Transverse colon (tissue), 4 donors: Measurements from ENCODE around the gene MYO1E.

DNA sequence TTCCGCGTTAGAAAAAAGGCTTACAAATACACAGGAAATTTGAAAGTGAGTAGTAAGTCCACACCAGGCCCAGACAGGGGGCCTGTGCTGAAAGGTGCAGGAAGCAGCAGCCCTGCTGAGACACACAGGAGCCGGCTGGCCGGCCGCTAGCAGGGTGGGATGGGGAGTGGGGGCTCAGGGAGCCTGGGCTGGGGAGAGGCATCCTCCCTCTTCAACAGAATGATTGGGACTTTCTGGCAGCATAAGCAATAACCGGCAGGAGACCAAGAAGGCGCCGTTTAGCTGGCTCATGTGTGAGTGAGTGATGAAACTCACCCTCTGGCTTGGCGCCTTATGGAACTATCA, 13.1 kb downstream of the LIPC start:
- PRO-cap = no peak
- RAMPAGE, long total RNA, 4 experiments = no peak in any of the 4 experiments

DNA sequence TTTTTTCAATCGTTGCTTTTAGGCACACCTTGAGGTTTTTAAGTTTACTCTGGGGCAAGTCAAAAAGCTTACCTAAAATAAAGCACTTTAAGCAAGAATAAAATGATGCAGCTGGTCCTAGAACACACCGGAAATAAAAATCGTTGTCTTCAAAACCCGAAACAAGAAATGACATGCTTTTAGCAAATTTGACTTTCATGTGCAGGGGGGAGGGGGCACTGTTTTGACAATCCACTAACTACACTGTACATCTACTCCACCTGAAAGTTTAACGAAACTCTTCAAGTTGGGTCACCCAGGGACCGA, 1.2 kb downstream of the ADAM10 start:
- PRO-cap = no peak
- RAMPAGE, long total RNA, 4 experiments = no peak in any of the 4 experiments

DNA sequence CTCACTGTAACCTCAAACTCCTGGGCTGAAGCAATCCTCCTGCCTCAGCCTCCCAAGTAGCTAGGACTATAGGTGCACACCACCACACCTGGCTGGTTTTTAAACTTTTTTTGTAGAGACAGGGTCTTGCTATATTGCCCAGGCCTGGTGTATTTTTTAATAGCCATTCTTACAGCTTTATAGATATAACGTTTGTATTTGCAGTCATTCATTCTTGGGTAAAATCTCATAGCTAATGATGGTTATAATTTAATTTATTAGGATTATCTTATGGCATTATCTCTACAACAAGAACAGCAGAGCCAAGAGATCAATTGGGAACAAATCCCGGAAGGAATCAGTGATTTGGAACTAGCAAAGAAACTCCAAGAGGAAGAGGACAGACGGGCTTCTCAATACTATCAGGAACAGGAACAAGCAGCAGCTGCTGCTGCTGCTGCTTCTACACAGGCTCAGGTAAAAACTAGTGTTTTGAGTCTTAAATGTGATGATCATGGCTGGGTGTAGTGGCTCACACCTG, 80.5 kb downstream of the MINDY2 start:
- PRO-cap = no peak
- RAMPAGE, long total RNA, 4 experiments = start-site peak on the plus strand in 1 of 4 experiments, centred at position 358 of the sequence, 15 reads per replicate

DNA sequence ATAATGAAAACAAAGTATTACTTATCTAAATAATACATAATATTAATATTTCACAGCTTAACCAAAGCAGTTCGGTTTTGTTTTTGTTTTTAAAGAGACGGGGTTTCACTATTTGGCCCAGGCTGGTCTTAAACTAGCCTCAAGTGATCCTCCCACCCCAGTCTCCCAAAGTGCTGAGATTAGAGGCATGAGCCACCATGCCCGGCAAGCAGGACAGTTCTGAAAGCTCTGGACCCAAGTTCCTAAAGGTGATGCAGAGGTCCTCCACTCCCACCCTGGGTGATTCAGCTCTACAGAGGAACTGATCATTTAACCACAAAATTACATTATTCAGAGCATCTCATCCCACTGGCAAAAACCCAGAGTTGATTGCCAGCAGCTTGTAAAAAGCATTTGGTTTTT, 60.3 kb downstream of the SLTM start:
- PRO-cap = no peak
- RAMPAGE, long total RNA, 4 experiments = no peak in any of the 4 experiments

DNA sequence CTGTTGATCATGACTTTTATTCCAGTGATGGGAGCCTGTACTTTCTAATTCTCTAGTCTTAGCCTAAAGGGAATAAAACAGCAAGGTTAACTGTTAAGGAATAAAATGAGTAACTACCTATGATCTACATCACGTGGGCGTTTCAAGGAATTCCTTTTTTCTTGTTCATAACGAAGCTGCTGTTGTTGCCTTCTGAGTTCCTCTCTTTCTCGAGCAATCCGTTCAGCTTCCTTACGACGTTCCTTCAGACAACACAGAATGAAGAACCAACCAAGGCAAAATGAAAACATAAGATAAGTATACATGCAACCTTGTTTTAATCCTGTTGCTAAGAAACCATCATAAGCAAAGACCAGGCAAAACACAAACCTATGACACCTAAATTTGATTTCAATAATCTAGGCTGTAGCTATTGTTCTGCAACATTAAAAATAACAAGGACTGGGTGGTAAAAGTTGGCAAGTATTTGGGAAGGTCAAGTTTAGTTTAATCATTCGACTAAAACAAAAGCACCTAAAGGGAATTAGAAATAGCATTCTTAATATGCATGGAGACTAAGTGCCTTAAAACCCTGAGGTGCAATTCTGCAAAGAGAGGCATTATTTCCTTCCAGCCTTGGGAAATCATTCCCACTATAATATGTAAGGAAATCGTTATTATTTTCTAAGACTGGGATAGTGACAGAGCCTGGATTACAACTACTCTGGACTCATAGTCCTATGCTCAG, 44.0 kb downstream of the SLTM start:
- PRO-cap = no peak
- RAMPAGE, long total RNA, 4 experiments = no peak in any of the 4 experiments

DNA sequence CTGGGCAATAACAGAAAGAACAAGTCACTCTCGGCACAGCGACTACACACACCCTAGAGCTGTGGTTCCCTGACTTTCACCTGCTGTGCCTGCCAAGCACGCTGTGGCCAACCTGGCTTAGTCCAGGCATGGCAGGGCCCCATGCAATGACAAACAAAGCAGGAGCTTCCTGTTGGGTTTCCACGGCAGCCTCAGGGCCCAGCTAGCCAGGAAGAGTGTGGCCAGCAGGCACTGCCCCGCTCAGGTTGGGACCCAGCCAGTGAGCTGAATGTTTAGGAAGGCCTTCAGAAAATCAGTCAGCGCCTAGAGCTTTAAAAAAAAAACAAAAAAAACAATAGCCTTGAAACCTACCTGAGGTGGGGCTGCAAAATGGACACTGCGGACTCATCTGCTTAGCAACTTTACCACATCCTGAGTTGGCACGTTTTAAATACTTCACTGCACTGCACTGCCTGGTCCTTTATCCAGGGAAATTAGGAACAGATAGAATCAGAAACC, 36.3 kb upstream of the LDHAL6B start:
- PRO-cap = no peak
- RAMPAGE, long total RNA, 4 experiments = no peak in any of the 4 experiments

DNA sequence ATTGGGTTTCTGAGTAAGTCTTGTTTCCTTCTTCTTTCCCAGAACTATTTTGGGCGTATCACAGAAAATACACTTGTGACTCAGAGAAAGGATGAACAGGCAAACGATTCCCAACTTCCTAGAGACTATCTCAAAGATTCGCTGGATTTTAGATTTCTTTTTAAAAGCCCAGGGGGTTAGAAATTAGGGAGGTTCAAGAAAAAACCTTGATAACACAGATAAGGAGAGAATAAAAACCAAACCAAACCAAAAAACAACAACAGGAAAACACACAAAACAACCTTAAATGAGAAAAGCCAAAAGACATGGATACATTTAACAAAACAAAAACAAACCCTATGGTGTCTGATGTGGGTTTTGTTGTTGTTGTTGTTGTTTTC, 31.0 kb upstream of the LDHAL6B start:
- PRO-cap = no peak
- RAMPAGE, long total RNA, 4 experiments = no peak in any of the 4 experiments

DNA sequence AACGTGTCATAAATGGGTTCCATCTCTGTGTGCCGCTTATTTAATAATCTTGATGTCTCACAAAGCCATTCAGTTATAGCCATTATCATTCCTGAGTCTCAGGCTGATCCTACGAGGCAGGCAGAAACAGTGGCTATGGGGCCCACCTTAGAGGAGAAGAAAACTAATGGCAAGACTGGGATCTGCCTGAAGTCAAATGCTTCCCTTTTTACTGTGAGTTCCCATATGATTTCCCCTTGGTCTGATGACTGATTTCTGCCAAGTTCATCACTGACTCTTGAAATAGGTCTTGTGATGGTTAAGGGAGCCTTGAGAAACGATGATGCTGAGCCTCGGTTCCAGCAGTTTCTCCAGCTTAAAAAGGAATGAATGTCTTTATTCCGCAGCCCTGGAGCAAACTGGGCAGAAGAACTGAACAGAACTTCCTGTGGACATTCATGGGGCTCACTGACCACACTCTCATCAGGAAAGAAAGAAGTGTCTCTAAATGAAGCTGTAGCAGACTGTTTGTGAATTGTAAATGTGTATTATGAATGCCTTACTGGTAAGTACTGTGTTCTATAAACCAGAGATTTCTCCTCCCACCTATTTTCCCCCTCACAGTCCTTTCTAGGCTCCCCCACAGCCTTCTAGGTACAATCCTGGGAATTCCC, 29.3 kb upstream of the LDHAL6B start:
- PRO-cap = no peak
- RAMPAGE, long total RNA, 4 experiments = start-site peak on the minus strand in 1 of 4 experiments, centred at position 228 of the sequence, 16 reads per replicate

DNA sequence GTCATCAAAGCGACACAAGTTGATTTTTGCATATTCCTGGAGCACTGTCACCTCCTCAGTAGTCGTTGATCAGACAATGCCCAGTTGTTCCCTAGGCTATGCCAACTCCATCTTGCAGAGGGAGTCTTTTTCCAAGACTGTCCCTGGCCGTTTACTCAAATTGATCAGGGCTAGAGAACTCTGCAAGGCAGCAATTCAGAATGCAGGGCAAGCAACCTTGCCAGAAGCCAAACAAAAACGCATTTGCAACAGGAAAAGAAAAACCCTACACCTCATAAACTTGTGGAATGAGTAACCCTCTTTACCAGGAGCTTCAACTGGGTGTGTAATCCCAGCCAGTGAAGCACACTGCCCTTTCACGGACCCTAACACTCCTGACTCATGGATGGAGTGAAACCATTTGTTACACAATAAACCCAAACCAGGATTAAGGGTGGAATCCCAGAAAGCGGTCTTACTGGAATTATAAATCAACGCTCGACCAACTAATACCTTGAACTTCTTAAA, 14.9 kb upstream of the LDHAL6B start:
- PRO-cap = no peak
- RAMPAGE, long total RNA, 4 experiments = start-site peak on the minus strand in 1 of 4 experiments, centred at position 158 of the sequence, 6 reads per replicate

DNA sequence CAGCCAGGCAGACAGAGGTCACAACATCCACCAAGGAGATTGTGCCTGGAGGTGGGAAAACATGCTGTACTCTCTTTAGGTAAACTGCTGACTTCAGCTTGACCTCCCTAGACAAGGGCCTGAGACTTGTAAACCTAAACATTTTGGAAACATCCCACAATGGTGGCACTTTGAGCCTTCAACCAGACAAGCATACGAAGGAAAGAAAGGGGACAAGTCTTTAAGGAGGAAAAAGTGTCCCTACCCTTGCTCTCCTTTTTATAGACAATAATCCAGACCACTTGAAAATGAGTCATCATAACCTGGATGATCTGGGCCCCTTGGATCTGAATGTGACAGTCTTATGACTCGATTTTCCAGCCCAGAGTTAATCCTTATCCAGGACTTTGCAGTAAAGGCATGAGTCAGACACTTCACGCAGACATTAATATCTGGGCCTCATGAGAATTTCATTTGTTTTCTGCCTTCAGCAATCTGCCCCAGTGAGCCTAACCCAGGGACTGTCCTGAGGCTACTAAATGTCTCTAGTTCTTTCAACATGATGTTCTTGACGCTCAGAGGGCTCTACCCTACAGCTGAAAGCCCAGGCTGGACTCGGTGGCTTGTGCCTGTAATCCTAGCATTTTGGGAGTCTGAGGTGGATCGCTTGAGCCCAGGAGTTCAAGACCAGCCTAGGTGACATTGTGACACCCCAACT, 6.6 kb upstream of the LDHAL6B start:
- PRO-cap = no peak
- RAMPAGE, long total RNA, 4 experiments = no peak in any of the 4 experiments

DNA sequence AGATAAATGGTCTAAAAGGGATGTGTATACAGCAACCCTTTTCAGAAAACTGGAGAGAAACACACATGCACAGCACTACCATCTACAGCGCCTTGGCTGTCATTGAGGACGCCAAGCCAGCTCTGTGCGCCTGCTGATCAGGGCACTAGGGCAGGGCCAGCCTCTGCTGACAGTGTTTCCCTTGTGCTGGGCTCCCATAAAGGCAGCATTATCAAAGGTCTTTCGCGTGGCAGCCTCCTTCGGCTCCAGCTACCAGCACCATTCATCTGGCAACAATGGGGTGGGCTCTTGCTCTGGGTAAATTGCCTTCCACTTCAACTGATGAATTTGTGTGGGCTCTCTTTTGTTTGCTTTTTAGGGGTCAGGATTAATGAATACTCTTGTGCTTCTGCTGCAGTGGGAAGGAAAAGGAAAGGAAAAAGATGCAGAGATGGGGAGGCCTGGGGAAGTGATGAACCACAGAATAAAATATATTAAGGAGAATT, 53.5 kb downstream of the LDHAL6B start:
- PRO-cap = bidirectional peak, plus-strand start at position 221 of the sequence, minus-strand start at position 124 of the sequence
- RAMPAGE, long total RNA, 4 experiments = no peak in any of the 4 experiments

DNA sequence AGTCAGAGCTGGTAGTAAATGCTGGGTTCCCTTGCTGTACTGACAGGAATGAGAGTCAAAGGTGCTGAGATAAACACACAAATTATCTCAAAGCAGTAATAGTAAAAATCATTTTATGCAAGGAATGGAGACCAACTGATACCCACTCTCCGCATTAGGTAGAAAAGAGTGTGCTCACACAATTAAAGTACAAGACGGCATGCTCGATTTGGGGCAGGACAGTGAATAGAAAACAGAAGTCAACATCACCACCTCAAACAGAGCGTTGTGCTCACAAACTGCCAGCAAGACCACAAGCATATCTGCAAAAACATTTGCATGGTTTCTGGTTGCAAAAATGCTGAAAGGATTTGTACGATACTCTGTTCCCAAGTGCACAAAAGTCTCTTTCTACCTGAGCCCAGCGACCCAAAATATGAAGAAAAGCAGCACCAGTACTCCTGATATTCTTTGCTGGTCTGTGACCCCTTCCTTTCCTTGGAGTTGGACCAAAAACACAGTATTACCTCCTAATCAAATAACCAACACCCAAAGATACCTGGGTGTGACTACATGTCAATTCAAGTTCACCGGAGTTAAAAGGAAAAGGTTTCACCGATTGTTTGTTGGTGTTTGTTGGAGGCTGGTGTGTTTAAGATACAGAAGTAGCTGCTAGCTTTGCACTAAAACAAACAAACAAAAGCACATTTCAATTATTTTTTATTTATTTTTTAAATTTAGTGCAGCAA, 81.7 kb downstream of the MYO1E start:
- PRO-cap = bidirectional peak, plus-strand start at position 605 of the sequence, minus-strand start at position 479 of the sequence
- RAMPAGE, long total RNA, 4 experiments = no peak in any of the 4 experiments

DNA sequence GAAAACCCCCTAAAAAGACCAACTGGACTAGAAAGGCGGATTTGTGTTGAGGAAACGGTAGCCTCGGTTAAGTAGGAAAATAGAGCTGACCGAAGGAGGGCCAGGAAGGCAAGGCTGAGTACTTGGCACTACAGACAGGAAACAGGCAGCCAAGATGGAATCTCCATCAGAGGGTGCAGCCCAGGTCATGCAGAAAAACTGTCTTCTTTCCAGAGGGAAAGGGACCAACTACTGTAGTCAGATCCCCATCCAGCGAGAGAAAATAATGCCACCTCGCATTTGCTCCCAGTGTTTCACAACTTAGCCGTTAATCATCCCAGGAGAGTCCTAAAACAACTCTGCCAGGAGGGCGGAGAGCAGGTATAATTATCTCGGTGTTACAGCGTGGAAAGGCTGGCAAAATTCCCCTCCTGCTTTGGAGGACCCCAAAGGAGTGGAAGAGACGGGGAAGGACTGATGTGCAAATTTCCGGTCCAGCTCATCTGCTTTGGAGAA, 77.3 kb downstream of the MYO1E start:
- PRO-cap = no peak
- RAMPAGE, long total RNA, 4 experiments = no peak in any of the 4 experiments

- PRO-cap = bidirectional peak, plus-strand start at chr15:59350377, minus-strand start at chr15:59350236
- RAMPAGE, long total RNA, 4 experiments = no peak in any of the 4 experiments
These were observed 22.8 kb downstream of the MYO1E start for GRCh38 chr15:59349550-59350584.

GRCh38 chr15:59355019-59355634, 17.5 kb downstream of the MYO1E start:
- PRO-cap = no peak
- RAMPAGE, long total RNA, 4 experiments = start-site peak on the minus strand in 2 of 4 experiments, at chr15:59355108-59355530 at its widest, 11 to 27 reads per replicate

DNA sequence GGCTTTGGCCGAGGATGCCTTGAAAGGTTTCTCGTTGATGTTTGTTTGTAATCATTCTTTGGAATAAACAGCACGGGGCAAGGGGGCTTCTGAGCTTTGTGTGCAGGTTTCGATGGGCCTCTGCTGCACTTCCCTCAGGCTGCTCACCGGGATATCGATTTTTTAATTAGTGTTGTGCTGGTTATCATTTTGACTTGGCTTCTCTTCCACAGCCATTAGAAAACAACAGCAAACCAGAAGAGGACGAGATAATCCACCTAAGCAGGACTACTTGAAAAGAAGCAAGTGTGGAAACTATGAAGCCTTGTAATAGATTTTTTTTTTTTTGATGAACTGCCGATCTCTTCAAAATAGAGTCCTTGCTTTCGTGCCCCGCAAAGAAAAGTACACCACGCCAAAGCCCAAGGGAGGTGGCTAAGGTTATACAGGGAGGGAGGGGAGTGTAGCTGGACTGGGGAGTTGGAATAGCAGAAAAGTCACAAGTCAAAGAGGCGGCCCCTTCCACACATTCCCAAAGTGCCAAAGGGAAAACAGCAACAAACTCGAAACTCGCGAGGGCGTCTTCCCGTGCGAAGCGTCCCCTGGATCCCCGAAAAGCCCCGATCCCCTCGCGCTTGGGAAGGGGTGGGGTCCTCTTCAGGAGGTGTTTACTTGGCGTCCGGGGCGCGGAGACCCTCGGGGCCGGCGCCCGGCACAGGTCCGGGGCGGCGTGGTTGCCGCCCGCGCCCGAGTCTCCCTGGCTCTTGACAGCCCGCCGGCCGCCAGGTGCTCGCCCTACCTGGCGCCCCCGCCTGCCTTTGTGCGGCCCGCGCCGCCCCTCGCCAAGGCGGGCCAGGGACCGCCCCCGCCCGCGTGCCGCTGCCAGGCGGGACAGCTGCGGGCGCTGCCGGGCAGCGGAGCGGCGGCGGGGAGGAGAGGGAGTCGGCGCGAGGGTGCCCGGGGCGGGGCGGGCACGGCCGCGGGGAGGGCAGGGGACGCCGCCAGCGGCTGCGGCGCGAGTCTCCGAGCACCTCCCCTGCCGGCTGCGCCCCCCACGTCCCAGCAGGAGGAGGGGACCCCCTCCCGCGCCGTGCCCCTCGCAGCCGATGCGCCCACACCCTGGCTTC, 1.2 kb downstream of the MYO1E start:
- PRO-cap = bidirectional peak, plus-strand start at position 517 of the sequence, minus-strand start at position 266 of the sequence; bidirectional peak, plus-strand start at position 953 of the sequence, minus-strand start at position 738 of the sequence
- RAMPAGE, long total RNA, 4 experiments = start-site peak on the minus strand in 1 of 4 experiments, centred at position 604 of the sequence, 6 reads per replicate

DNA sequence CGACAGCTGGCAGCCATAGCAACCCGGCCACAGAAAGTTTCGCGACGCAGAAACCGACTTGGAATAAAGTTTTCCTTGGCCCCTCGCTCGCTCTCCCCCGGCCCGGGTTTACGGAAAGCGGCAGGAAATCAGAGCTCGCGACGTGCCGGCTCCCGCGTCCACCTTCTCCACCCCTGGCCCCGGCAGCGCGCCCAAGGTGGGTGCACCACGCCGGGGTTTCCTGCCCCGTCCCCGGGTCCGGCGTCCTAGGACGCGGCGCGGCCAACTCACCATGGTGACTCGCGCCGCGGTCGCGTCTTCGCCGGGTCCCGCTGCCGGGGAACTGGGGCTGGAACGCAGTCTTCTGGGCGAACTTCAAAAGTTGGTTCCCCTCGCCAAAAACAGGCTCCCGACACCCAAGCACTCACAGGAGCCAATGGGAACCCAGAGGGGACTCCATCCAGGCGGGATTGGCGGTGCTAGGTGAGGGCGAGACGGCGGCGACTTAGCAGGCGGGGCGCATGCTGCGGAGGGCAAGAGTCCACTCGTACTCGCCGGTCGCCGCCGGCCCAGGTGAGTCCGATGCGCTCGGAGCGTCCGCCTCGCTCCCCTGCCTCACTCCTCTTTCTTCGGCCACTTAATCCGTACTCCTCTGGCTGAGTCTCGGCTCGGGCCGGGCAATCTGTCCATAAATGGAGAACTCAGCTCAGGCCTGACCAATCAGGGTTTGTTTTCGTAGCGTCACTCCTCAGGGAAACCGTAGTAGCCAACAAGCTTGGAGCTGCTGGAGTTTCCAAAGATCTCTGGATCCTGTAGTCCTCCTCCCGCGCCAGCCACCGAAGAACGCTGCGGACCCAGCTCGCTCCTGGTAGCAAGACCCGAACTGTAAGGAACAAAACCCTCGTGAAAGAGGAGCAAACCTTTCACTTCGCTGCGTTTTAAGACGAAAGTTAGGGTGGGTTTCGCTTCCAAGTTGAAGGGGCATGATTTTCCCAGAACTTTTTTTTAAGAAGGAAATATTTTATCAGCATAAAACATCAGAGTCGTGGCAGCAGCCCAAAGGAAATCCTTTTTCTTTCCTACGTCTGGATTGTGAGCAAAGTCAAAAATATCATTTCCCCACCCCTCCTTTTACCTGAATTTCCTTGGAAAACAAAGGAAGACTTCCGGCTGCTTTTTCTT, at the start of gene MYO1E:
Gene MYO1E, minus strand, starts transcription at position 644 of the 1,161 bp plus-strand sequence.
- PRO-cap = bidirectional peak, plus-strand start at position 794 of the sequence, minus-strand start at position 644 of the sequence
- RAMPAGE, long total RNA, 4 experiments = start-site peak on the minus strand in 4 of 4 experiments, centred at positions 333 to 626 of the sequence, 18 to 1,667 reads per replicate

- PRO-cap = bidirectional peak, plus-strand start at chr15:59410555, minus-strand start at chr15:59410488
- RAMPAGE, long total RNA, 4 experiments = start-site peak on the minus strand in 2 of 4 experiments, at chr15:59410504-59410512 at its widest, 26 to 71 reads per replicate
These were observed 27.6 kb upstream of the FAM81A start for GRCh38 chr15:59410388-59410756.

- PRO-cap = no peak
- RAMPAGE, long total RNA, 4 experiments = no peak in any of the 4 experiments
These were observed 74.2 kb upstream of the GCNT3 start for GRCh38 chr15:59537416-59537715.

DNA sequence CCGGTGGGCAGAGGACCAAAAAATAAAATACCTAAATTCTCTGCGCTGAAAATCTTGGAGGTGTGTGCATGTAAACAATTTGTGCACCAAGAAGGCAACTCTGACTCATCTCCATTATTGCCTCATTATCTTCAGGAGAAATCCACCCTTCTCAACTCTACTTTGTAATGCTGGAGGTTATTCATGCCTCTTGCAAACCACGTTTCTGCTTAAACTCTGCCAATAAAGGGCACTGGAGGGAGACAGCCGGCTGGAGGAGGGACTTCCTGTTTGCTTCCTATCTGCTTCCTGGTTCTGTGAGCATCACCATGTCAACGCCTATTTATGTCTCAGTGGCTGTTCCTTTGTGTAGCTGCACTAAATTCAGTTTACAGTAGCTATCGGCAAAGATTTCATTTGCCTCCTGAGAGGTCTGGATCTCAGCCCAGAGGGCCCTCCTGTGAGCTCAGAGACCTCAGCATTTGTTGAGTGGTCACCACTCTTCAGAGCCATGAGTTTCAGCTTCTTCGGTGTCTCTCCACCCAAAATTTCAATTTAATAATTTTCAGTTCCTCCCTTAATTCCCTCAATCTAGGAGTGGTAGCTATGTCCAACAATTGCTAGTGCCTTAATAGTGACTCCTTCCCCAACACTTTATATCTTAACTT, 3.5 kb downstream of the GCNT3 start:
- PRO-cap = bidirectional peak, plus-strand start at position 332 of the sequence, minus-strand start at position 207 of the sequence
- RAMPAGE, long total RNA, 4 experiments = no peak in any of the 4 experiments